ENCODE data around the genes KCNAB2, RPL22, HES3, ESPN and PLEKHG5.

- PRO-cap, result no peak
- RAMPAGE, long total RNA, 2 experiments, result no peak in any of the 2 experiments
Observed at GRCh38 chr1:6045751-6046173, at the start of gene KCNAB2. KCNAB2 (plus strand) TSS chr1:6045888.

- PRO-cap, result no peak
- RAMPAGE, long total RNA, 2 experiments, result no peak in any of the 2 experiments
Observed at GRCh38 chr1:6148554-6149119, 31.5 kb downstream of the CHD5 start.

DNA sequence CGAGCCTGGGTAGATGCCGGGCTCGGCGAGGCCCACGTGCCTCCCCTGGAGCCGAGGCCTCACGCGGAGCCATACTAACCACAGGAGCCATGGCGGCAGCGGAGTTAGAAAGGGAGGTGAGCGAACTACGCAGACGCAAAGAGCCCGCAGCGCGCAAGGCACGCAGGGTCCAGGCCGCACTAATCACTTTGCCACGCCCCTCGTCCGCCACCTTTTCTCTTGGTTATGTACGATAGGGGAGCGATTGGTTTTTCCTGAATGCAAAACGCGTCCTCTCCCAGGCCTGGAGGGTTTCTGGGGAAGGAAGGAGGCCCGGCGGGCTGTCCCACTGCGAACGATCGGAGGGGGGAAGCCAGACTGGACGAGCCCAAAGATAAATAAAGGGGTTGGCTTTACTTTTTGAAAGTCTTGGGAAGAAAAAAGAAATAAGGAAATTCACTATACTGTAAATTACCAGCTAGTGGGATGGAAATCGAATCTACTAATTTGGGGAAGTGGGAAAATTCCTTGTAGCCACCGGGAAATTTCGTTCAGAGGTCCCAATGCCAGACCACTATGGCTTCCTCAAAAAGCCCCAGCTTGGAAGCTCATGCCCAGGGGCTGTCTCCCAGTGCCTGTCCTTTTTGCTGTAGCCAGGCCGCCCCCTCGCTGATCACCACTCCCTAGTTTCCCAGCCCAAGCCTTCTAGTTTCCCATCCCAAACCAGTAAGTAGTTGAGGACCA lies at the start of gene RPL22:
RPL22 (minus strand) TSS at position 113 of the 723 bp plus-strand sequence.
- PRO-cap, result bidirectional peak, plus-strand start at position 263 of the sequence, minus-strand start at position 106 of the sequence
- RAMPAGE, long total RNA, 2 experiments, result start-site peak on the minus strand in 2 of 2 experiments, centred at positions 106 to 122 of the sequence, 12,002 to 29,106 reads per replicate

DNA sequence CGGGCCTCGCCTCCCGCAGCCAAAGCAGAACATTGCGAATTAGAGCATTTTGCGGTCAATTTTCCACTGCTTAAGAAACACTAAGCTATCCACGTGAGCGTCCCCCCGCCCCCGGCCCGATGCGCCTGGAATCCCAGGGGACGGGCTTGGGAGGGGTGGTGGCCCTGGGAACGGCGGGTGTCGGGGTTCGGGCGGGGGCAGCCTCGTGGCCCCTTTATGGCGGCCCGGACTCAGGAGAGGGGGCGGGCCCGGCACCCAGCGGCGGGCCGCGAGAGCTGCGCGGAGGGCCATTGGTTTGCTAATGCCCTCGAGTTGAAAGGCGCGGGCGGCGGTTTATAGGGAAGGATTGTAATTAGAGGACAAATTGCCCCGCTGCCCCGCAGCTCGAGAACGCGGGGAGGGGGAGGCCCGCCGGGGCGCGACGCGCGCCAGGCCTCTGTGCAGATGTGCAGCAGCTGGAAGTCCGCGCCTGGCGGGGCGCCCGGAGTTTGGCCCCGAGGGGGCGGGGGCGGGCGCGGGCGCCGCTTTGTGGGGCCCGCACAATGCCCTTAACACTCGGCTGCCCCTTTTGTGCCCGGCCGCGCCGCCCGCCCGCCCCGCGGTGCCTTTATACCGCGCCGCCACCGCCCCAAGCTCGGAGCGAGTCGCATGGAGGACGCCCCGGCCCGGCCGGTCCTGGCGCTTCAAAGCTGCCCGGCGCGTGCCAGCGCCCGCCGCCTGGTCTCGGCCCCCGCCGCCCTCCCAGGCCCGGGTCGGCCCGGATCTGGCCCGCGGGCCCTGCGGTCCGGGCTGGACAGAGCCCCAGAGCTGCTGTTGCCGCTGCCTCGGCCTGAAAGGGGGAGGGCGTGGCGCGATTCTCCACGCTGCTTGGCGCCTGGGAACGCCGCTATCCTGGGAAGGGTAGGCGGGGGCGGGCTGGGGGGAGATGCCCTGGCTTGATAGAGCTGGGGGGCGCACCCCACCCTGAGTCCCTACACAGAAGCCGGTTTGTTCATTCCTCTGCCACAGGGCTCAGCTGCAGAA lies 1.8 kb upstream of the HES3 start:
- PRO-cap, result no peak
- RAMPAGE, long total RNA, 2 experiments, result no peak in any of the 2 experiments

DNA sequence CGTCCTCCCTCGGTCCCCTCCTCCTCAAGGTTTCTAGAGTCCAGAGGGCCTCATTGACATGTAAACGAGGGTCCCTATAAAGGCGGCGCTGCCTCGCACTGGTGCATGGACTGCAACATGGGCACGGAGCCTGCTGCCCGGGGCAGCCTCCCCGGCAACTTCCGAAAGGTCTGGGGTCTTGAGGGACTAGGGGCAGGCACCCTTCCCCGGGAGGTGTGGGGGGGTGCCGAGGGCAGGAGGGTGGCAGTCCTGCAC lies at the start of gene HES3:
HES3 (plus strand) TSS at position 106 of the 255 bp plus-strand sequence.
- PRO-cap, result no peak
- RAMPAGE, long total RNA, 2 experiments, result no peak in any of the 2 experiments

- PRO-cap, result no peak
- RAMPAGE, long total RNA, 2 experiments, result no peak in any of the 2 experiments
Observed at GRCh38 chr1:6282702-6283059, 21.8 kb upstream of the GPR153 start.

DNA sequence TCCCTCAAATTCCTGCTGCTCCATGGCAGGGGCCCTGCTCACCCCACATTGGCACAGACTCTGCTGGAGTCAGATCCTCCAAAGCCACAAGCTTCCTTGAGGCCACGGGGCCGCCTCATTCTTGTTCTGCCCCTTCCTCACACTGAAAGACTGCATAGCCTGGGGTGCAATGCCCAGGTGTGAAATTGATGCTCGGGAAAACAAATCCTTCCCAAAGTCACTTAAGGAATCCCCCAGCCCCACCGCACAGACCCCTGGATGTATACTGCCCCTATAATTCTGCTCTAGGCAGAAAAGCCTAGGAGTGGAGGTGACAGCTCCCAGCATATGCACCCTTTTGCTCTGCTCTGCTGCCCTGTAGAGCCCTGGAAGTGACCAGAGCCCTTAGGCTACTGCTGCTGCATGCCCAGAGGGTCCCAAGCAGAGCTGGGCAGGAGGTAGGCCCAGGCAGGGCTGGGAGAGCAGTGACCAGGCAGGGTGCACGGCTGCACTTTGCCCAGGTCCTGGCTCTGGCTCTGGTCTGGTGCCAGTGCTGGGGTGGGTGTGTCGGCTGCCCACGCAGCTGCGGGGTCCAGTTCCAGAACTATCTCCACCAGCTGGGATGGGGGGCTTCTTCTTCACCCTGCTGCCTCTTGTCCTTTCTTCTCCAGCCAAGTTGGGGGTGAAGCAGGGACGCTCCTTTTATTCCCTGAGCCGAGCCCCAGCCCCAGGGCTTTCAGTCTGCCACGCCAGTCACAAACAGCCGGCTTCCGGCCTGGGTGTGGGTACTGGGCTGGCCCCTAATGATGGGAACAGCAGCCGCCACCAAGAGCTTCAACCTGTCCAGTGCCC lies 1.5 kb downstream of the HES2 start:
- PRO-cap, result no peak
- RAMPAGE, long total RNA, 2 experiments, result no peak in any of the 2 experiments

GRCh38 chr1:6424115-6424855 lies at the start of gene ESPN:
ESPN (plus strand) TSS chr1:6424776.
- PRO-cap, result unidirectional peak, plus-strand start at chr1:6424702; unidirectional peak, plus-strand start at chr1:6424776
- RAMPAGE, long total RNA, 2 experiments, result no peak in any of the 2 experiments

GRCh38 chr1:6482996-6483516 lies 8.4 kb downstream of the PLEKHG5 start:
- PRO-cap, result no peak
- RAMPAGE, long total RNA, 2 experiments, result no peak in any of the 2 experiments

GRCh38 chr1:6491112-6492118 lies at the start of gene PLEKHG5:
PLEKHG5 (minus strand) TSS chr1:6491667.
- PRO-cap, result no peak
- RAMPAGE, long total RNA, 2 experiments, result no peak in any of the 2 experiments

GRCh38 chr1:6525142-6526043 lies 28.9 kb downstream of the NOL9 start:
- PRO-cap, result no peak
- RAMPAGE, long total RNA, 2 experiments, result start-site peak on the minus strand in 1 of 2 experiments, at chr1:6525052-6525991 at its widest, 13 reads per replicate

GRCh38 chr1:6580334-6581372 lies 859 bp downstream of the ZBTB48 start:
- PRO-cap, result bidirectional peak, plus-strand start at chr1:6581086, minus-strand start at chr1:6580828
- RAMPAGE, long total RNA, 2 experiments, result no peak in any of the 2 experiments

DNA sequence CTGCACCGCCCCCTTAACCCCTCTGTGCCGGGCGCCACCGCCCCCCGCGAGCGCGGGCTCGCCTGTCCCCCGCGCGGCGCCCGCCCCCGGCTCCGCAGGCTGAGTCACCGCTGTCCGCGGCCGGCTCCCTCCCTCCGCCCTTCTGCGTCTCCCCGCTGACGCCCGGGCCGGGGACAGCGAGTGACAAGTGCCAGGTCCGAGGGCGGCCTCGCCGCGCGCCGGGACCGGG lies 192 bp upstream of the KLHL21 start:
- PRO-cap, result bidirectional peak, plus-strand start at position 186 of the sequence, minus-strand start outside the sequence
- RAMPAGE, long total RNA, 2 experiments, result no peak in any of the 2 experiments

DNA sequence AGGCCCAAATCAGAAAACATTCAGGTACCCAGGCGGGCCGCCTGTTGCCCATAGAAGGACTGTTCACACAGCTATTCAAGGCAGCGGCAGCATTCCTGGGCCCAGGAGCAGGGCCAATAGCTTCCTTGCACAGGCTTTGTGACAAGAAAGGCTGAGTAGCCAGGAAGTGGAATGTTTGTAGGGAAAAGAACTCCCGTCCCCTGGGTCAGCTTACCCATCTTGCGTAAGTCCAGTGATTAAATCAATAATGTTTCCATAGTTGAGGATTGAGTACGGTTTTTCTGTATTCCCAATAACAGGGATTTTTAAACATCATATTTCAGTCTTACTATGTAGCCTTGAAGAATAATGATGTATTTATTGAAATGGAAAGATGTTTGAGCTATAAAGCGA lies 1.6 kb upstream of the KLHL21 start:
- PRO-cap, result no peak
- RAMPAGE, long total RNA, 2 experiments, result no peak in any of the 2 experiments

- PRO-cap, result unidirectional peak, plus-strand start at chr1:6612716; unidirectional peak, plus-strand start at chr1:6612760; bidirectional peak, plus-strand start at chr1:6613096, minus-strand start at chr1:6613009; bidirectional peak, plus-strand start at chr1:6613223, minus-strand start at chr1:6613144; bidirectional peak, plus-strand start at chr1:6613755, minus-strand start at chr1:6613384
- RAMPAGE, long total RNA, 2 experiments, result start-site peak on the minus strand in 2 of 2 experiments, at chr1:6613142-6613201 at its widest, 6 to 8 reads per replicate
Observed at GRCh38 chr1:6612640-6613632, 595 bp upstream of the PHF13 start.

GRCh38 chr1:6922514-6922994 lies 137.3 kb downstream of the CAMTA1 start:
- PRO-cap, result unidirectional peak, plus-strand start at chr1:6922906
- RAMPAGE, long total RNA, 2 experiments, result no peak in any of the 2 experiments

DNA sequence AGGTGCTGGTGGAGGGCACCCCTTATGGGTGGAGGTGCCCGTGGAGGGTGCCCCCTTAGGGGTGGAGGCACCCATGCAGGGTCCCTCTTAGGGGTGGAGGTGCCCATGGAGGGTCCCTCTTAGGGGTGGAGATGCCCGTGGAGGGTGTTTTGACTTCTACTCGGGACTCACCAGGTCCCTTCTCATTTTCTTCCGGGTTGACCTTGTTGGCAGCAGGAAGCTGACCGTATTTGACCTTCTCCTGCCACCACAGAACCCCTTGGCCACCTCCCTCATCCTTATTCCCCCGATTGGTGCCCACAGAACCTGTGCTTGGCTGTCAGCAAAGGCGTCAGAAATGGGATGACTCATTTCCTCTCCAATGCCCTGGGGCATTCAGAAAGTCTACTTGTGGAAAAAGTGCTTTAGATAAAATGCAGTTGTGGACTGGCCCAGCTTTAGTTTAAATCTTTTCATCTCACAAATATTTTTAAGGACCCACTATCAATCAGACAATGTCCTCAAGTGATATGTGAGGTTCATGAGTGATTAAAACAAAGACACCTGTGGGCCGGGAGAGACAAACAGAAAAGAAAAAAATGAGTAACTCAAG lies 221.8 kb upstream of the VAMP3 start:
- PRO-cap, result no peak
- RAMPAGE, long total RNA, 2 experiments, result no peak in any of the 2 experiments

DNA sequence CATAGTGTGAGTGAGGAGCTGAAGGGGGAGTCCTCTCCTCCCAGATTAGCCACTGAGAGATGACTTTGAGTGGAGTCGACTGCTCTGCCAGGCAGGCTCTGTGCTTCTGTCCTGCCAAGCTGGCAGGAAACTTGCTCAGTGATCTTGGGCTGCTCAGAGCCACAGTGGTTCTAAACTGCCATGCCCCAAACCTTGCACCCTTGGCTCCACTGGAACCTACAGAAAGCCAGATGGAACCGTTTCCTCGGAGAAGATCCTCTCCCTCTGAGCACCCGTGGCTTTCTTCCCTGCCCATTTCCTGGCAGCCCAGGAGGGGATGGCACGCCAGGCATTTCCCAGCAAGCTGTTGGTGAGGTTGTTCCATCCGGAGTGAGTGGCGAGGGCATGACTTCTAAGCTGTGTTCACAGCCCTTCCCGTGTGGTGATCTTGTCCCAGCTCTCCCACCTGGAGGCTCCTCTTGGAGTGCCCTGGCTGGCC lies 126.0 kb upstream of the VAMP3 start:
- PRO-cap, result no peak
- RAMPAGE, long total RNA, 2 experiments, result no peak in any of the 2 experiments

- PRO-cap, result unidirectional peak, plus-strand start at chr1:7704151
- RAMPAGE, long total RNA, 2 experiments, result no peak in any of the 2 experiments
Observed at GRCh38 chr1:7703494-7704310, 67.4 kb upstream of the VAMP3 start.

DNA sequence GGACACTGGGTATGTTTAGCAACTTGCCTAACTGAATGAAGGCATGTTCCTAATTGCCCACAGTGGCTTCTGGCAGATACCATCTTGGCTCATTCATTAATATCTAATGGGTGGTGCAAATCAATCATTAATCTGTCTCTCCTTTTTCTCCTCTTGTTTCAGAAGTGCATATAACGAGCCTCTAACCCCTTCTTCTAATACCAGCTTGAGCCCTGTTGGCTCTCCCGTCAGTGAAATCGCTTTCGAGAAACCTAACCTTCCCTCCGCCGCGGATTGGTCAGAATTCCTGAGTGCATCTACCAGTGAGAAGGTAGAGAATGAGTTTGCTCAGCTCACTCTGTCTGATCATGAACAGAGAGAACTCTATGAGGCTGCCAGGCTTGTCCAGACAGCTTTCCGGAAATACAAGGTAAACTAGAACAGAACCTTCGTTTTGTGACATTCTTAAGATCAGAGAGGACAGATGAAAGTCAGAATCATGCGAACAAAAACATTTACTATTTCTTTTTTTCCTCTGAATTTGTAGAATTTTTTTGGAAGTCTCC lies 25.3 kb upstream of the VAMP3 start:
- PRO-cap, result no peak
- RAMPAGE, long total RNA, 2 experiments, result no peak in any of the 2 experiments